Non-pigmented ciliary epithelial cell (primary cell): ENCODE measurements around a stretch of chr2.

DNA sequence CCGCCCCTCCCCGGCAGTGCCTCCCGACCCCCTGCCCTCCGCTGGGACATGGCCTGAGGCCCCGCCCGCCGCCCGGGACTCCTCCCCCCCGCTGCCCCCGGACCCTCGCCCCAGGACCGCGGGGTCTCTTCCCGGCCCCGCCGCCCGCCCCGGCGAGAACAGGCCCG lies 309 bp downstream of the AMMECR1L start:
- RRBS, result no CpG with 5 or more reads among the region's 20 CpGs

DNA sequence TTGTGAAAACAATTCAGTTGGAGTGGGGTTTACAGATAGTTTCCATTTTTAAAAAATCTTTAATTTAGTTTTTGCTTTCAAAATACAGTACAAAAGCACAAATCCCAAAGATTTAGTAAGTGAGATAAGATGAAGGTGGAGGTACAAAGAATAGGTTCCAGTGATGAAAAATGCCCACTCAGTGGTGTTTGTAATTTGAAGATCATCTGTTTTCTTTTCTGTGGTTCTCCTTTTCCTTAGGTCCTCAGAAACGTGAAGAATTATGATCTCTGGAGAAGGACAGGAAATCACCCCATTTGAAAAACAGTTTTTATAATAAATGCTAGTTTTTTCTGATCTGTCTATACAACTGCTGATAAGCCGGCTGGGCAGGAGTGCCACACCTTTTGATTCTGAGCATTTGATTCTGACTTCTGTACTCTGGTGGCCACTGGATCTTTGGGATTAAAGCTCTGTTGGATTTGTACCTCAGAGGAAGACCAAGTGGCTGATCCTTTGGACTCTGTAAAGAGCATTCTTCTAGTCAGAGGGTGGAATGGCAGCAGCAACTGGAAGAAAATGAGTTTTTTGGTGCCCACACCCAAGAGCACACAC lies 98.6 kb downstream of the UGGT1 start:
- RRBS, result no CpG with 5 or more reads among the region's 2 CpGs

- RRBS, result no CpG with 5 or more reads among the region's 9 CpGs
Observed at GRCh38 chr2:128215022-128215411, 103.7 kb downstream of the HS6ST1 start.

- RRBS, result no CpG with 5 or more reads among the region's 10 CpGs
Observed at GRCh38 chr2:128273654-128274146, 45.0 kb downstream of the HS6ST1 start.

- RRBS, result no CpG with 5 or more reads among the region's 19 CpGs
Observed at GRCh38 chr2:128379966-128380474, 61.4 kb upstream of the HS6ST1 start.

DNA sequence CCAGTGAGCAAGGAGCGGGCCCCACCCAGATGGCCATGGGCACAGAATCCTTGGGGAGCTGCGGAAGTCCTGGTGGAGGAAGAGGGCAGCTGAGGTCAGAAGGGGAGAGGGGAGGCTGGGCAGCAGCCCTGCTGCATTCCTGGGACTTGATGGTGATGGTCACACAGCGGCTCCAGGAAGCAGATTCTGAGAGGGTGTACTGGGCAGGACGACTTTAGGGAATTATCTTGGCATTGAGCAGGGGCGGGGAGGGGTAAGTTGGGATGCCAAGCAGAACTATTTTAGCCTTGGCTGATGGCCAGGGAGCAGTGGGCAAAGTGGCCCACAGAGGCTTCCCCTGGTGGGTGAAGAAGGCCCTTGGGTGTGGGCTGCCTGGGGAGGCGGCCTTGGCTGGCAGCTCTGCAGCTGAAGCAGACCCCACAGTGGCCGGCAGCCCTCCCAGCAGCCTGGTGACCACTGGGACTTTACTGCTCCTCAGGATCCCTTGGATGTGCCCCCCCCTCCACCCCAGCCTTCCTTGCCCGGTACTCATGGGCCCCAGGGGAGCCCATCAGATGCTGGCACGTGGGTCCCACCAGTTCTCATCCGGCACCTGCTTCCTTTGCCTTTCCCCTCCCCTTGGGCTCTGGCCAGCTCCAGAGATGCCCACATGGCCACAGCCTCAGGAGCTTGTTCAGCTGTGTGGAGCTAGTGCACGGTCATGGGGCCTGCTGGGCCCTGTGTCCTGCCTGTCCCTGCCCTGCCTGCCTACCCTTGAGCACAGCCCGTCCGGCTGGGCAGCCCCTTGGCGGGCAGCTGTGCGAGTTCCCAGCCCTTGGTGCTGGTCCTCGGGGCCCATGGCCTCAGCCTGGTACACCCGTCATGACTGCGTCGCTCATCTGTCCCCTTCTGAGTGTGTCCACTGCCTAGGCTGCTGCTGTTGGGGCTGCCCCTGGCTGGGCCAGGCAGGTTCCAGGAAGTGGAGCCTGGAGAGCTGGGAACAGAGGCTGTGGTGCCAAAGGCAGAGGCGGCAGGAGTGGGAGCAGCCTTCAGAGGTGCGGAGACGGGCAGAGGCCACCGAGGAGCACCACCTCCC lies 122.2 kb upstream of the HS6ST1 start:
- RRBS, result 63% methylated on average over 4 of the region's 23 CpGs

- RRBS, result no CpG with 5 or more reads among the region's 13 CpGs
Observed at GRCh38 chr2:128536996-128537679, 218.5 kb upstream of the HS6ST1 start.

GRCh38 chr2:128639255-128639704 lies 320.6 kb upstream of the HS6ST1 start:
- RRBS, result no CpG with 5 or more reads among the region's 6 CpGs

DNA sequence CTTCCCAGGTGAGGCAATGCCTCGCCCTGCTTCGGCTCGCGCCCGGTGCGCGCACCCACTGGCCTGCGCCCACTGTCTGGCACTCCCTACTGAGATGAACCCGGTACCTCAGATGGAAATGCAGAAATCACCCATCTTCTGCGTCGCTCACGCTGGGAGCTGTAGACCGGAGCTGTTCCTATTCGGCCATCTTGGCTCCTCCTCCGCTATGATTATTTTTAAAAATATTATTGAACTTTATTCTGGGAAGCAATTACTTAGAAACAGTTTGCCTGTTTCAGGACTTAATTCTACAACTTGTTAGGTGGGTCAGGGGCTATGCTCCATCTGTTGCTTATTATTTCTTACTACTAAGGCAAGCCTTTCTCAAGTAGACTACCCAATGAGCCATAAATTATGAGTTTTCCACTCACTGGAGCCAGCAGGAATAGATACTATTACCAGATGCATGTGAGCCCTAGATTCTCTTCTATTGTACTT lies 546.2 kb upstream of the HS6ST1 start:
- RRBS, result no CpG with 5 or more reads among the region's 15 CpGs

GRCh38 chr2:128986711-128987400 lies 668.2 kb upstream of the HS6ST1 start:
- RRBS, result no CpG with 5 or more reads among the region's 13 CpGs

GRCh38 chr2:129192735-129193547 lies 786.5 kb upstream of the RAB6C start:
- RRBS, result no CpG with 5 or more reads among the region's 13 CpGs

DNA sequence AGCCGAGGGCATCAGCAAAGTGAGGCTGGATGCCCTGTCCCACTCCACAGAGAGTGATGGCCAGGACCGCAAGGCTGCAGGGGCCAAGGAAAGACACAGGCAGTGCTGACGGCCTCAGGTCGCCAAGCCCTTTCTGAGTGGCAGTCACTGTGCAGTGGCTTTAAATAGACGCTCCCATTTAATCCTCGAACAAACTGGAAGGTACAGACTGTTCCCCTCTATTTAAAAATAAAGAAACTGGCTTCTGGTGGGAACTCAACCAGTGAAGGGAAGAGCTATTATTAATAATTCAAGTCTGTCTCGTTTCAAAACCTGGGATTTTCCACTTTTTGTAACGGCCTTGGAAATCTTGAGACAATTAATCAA lies 644.7 kb upstream of the RAB6C start:
- RRBS, result no CpG with 5 or more reads among the region's 8 CpGs

GRCh38 chr2:129587302-129587842 lies 392.1 kb upstream of the RAB6C start:
- RRBS, result 59% methylated on average over 3 of the region's 42 CpGs

GRCh38 chr2:130194906-130195429 lies 3.3 kb downstream of the TUBA3E start:
- RRBS, result no CpG with 5 or more reads among the region's 12 CpGs

DNA sequence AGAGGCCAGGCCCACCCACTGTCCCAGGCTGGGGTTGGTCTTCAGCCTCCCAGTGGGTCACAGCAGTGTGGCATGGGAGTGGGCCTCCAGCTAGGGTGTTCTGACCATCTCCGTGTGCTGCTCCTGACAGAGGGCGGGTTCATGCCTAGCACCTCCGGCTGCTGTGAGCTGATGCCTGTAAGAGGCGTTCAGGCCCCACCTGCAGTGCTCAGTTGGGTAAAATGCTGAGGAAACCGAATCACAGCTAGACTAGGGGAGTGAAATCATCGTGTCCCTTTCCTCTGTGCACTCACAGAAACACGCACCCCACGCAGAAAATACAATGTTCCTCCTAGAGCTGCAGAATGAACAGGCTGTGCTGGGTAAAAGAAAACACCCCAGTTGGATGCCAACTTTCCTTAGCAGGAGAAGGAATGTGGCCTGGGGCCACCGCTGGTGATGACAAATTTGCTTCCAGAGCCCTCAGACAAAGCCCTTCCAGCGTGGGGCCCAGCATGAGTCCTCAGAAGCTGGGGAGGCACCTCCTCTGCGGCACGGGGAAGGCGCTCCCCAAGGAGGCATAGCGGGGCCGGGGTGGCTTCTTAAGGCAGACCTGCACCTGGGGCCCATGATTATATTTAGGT lies 16.4 kb upstream of the ARHGEF4 start:
- RRBS, result 6% methylated on average over 1 of the region's 15 CpGs

- RRBS, result 8% methylated on average over 4 of the region's 24 CpGs
Observed at GRCh38 chr2:130837646-130838247, 1.0 kb downstream of the ARHGEF4 start.

- RRBS, result 41% methylated on average over 30 of the region's 59 CpGs
Observed at GRCh38 chr2:131039875-131040411, 53.3 kb downstream of the FAM168B start.

DNA sequence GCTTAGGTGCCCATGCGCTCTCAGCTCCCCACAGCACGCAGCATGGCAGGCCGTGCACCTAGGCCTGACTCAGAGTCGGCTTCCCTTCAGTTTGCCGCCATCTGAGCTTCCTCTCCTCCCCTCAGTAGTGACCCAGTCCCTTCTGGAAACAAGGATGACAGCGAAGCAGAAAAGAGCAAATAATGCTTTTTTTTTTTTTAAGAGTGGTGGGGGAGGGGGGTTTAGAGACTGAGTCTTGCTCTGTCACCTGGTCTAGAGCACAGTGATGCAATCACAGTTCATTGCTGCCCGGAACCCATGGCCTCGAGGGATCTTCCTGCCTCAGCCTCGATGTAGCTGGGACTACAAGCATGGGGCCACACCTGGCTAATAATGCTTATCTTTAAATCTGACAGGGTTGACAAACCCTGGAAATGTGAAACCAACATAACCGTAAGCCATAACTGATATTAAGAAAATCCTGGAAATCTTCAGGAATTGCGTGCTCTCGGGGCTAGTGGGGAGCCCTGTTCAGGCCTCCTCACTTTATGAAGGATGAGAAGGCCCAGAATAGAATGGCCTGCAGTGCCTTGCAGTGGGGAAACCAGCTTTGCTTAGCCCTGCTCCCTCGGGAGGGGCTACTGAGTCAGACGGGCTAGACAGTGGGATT lies 5.7 kb downstream of the MZT2A start:
- RRBS, result no CpG with 5 or more reads among the region's 14 CpGs

DNA sequence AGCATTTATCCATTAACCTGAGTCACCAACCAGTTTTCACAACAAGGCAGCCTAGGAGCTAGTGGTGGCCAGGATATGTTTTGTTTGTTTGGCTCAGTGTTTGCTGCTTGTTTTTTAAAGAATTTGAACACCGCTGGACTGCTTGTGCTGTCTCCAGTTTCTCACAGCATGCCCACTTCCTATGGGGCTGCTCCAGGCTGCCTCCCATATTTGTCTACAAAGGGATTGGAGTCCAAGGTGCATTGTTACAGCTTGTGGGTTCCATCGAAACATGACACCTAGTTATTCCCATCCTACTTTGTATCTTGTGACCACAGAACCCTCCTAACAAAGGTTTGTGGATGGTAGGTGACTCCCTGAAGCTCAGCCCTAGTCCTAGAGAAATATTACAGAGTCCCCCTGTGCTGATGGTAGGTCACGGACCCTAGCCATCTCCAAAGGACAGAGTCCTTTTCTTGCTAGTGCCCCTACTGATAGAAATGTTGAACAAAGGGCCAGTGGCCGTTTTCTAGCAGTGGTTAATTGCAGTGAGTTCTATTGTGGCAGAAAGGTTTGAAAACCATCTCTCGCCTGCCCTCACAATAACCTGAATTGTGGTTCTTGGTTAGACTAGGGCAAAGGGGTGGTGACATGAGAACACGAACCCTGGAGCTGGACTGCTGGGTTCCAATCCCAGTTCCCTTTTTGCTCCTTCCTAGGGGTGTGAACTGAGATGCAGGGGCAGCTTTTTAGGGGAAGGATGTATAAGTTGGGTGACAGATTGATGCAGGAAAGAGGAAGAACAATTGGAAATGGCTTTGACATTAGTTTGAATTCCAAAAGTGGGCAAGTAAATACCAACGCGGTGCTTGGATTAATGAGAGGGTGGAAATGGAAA lies 23.4 kb downstream of the GPR39 start:
- RRBS, result no CpG with 5 or more reads among the region's 8 CpGs